ENCODE results near the gene ZDHHC21.

DNA sequence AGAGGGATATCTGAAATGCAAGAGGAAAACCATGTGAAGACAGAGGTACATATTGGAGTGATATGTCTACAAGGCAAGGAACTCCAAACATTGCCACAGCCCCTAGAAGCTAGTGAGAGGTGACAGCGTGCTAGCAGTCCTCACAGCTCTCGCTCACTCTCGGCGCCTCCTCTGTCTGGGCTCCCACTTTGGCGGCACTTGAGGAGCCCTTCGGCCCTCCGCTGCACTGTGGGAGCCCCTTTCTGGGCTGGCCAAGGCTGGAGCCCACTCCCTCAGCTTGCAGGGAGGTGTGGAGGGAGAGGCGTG lies 583.7 kb upstream of the PTPRD start:
- PRO-cap, result no peak

GRCh38 chr9:12695358-12695991 lies 2.3 kb downstream of the TYRP1 start:
- PRO-cap, result no peak

GRCh38 chr9:12698291-12698744 lies 5.1 kb downstream of the TYRP1 start:
- PRO-cap, result unidirectional peak, minus-strand start at chr9:12698403

- PRO-cap, result bidirectional peak, plus-strand start at chr9:12775851, minus-strand start at chr9:12775748
These were observed 826 bp downstream of the LURAP1L start for GRCh38 chr9:12775640-12776052.

DNA sequence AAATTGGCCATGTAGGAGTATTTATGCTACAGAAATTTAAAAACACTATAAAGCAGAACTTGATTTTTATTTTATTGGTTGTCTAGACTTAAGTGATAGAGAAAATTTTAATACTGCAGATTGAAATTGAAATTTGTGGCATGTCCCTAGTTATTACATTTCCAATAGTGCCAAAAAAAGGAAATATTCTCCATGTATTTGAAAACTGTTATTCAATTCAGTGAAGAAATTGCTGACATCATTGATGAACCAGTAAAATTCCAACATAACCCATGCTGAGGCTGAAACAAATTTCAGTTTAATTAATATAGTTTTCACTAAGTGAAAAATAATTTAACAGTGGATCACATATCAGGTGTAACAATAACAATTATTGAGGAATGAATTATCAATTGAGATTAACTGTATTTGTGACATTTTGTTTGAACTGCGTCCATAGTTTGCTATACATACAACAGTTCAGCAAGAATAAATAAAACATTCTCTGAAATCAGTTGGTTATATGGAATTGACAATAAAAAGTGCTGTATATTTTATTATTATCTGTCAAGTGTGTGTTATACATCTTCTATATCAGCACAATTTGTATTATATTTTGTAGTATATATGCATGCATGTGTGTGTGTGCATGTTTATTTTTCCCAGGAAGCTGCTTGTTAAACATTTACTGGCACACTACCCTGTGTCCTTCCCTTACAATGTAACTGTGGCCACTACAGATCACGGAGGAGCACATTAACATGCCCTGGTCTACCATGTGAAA lies 38.8 kb downstream of the LURAP1L start:
- PRO-cap, result no peak

- PRO-cap, result no peak
These were observed 208.9 kb downstream of the MPDZ start for GRCh38 chr9:13070445-13071097.

- PRO-cap, result no peak
These were observed 103.6 kb downstream of the MPDZ start for GRCh38 chr9:13175649-13176450.

- PRO-cap, result no peak
These were observed 153.5 kb upstream of the MPDZ start for GRCh38 chr9:13432945-13433392.

DNA sequence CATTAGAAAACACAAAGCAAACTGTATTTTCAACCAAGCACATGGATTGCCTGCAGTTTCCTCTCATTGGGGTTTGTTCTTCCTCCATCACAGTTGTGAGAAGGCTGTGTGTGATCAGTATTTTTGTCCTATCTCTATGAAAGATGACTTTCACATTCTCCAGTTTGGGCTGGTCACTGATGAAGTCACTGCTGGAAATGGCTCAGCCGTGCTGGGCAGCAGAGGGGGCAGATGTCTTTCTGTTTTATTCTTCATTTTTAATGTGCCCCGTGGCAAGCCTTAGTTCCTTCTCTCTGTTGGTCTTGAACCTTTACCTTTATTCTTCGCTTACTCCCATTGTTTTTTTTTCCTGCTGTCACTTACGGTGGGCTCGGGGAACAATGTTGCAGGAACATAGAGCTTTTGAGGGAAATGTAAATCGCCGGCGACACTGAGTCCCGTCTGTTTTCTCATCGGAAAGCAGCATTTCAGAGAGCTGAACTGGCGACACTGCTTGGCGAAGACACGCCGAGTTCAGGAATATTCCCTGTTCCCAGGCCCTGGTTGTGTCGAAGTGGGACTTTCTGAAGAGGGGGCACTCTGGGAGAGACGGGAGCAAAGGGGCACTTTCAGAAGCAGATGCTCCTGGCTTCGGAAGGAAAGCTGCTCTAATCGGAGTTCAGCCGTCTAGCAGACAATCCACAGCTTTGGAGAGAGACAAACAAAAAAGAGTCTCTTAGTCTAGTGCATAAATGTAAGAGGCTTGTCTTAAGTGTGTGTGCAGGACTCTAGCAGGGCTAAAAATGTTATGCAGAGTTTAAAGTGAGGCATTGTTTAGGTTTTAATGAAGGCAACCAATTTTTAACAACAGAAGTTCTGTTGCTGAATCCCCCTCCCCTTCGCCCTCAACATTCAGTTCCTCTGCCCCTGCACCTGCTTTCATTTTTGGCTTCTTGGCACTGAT lies 289.2 kb upstream of the MPDZ start:
- PRO-cap, result bidirectional peak, plus-strand start at position 205 of the sequence, minus-strand start at position 97 of the sequence

GRCh38 chr9:14031813-14032305 lies 282.1 kb downstream of the NFIB start:
- PRO-cap, result no peak

DNA sequence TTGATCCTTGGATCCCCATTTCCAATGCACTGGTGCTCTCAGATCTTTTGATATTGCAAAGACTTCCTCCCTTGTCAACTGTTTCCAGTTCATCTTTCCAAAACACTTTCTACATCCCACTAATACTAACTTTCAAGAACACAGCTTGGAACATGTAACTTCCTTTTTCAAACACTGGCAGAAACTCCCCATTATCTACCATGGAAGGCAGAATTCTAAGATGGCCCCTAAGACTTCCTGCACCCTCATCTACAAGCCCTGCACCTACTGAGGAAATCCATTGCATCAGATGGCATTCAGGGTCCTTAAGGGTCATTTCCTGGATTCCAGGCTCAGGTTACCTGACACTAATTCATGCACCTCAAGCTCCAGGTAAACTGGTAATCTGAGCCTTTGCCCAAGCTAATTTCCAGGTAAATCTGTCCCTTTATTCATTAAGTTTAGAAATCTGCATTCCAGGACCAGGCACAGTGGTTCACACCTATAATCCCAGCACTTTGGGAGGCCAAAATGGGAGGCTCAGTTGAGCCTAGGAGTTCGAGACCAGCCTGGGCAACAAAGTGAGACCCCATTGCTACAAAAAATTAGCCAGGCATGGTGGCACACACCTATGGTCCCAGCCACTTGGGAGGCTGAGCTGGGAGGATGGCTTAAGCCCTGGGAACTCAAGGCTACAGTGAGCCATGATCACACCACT lies 91.7 kb downstream of the NFIB start:
- PRO-cap, result no peak

- PRO-cap, result no peak
These were observed 57.4 kb downstream of the NFIB start for GRCh38 chr9:14256519-14256960.

DNA sequence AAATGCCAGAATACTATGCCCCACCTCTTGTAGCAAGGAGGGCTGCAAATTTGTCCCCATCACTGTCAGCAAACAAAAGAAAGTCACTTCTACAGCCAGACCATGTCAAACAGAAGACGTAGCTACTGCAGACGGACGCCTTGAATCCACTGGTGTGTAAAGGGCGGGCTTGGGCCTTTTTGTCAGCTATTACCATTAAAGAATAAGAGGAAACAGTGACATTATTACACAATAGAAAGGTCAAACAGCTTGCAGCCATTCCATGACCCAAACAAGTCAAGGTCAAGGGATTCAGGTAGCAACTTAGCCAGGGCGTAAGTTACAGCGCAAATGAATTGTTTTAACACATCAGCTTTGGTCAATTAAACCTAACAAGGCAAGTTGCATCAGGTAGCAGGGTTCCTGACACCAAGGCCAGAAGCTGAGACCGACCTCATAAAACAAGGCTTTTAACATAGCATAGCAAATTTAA lies 15.4 kb downstream of the NFIB start:
- PRO-cap, result unidirectional peak, minus-strand start at position 151 of the sequence

GRCh38 chr9:14309337-14309904 lies 4.5 kb downstream of the NFIB start:
- PRO-cap, result no peak

DNA sequence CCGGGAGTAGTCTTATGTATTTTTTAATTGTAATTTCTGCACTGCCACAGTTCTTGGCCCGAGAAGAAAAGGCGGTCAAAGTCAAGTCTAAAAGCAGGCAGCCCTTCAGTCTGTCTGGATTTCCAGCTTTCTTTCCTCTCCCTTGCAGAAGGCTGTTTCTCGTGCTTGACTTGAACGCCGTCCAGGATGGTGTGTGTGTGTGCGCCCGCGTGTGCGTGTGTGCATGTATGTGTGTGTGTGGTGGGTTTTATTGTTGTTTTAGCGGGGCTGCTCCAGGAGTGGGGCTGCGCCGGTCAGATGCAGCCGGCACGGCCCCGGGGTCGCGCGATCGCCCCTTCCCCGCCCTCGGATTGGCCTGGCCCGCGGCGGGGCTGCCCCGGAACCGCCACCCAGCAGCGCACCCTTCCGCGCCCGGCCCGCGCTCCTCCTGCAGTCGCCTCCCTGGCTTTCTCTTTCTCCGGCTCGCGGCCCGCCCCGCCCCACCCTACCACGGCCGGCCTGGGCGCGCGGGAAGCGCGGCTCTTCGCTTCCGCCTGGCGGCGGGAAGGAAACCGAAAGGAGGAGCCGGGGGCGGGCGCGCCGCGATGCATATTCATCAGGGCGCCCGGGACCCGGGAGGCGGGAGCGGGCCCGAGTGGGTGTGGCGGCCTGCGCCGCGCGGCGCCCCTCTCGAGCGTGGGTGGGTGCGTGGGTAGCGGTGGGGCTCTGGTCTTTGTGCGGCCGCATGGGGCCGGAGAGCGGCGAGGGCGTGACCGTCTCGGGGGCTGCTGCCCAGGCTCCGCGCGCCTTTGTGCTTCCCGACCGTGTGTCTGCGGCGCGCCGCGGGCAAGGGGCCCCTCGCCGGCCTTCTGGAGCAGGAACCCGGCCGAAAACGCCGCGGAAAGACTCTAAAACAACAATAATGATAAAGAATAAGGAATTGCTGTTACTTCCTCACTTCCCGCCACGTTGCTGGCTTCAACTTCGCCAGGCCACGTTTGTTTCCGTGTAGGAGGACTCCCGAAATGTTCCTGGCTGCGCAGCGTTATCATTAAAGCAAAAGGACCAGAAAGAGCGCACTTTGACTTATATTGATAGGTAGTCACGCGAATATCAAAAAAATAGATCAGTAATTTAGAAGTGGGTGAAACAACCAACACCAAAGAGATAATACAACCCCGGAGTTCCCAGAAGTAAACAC lies 8.6 kb upstream of the NFIB start:
- PRO-cap, result bidirectional peak, plus-strand start at position 275 of the sequence, minus-strand start at position 193 of the sequence; bidirectional peak, plus-strand start at position 490 of the sequence, minus-strand start at position 449 of the sequence; bidirectional peak, plus-strand start at position 555 of the sequence, minus-strand start at position 813 of the sequence; bidirectional peak, plus-strand start at position 995 of the sequence, minus-strand start at position 953 of the sequence

GRCh38 chr9:14648459-14648978 lies 44.7 kb downstream of the ZDHHC21 start:
- PRO-cap, result no peak

DNA sequence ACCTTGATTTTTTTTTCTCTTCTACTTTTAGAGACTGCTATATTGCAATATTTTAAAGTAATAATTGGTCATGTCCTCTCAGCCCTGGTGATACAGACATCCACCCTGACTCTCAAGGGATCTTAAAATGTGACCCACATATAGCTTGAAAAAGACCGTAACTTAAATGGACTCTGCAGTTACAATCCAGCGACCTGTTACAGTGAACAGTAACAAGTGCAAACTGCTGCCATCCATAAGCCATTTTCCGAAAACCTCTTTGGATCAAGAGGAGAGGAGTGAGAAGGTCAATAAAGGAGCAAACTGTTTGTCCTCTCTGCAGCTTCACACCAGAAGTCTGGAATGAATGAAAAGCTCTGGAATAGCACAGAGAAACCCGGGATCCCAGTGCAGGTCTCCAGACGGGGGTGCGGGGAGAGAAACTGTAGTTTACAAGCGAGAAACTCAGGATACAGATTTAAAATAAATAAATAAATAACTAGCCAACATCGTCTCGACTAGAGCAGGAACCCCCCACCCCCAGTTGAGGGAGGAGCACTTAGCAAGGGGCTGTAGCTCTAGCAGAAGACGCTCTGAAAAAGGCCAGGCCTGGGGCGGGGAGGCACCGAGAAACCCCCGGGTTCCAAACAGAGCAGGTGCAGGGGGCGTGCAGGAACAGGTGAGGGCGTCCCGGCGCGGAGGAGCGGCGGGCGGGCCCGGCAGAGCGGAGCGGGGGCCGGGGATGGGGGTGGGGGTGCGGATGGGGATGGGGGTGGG lies 615 bp downstream of the ZDHHC21 start:
- PRO-cap, result no peak

DNA sequence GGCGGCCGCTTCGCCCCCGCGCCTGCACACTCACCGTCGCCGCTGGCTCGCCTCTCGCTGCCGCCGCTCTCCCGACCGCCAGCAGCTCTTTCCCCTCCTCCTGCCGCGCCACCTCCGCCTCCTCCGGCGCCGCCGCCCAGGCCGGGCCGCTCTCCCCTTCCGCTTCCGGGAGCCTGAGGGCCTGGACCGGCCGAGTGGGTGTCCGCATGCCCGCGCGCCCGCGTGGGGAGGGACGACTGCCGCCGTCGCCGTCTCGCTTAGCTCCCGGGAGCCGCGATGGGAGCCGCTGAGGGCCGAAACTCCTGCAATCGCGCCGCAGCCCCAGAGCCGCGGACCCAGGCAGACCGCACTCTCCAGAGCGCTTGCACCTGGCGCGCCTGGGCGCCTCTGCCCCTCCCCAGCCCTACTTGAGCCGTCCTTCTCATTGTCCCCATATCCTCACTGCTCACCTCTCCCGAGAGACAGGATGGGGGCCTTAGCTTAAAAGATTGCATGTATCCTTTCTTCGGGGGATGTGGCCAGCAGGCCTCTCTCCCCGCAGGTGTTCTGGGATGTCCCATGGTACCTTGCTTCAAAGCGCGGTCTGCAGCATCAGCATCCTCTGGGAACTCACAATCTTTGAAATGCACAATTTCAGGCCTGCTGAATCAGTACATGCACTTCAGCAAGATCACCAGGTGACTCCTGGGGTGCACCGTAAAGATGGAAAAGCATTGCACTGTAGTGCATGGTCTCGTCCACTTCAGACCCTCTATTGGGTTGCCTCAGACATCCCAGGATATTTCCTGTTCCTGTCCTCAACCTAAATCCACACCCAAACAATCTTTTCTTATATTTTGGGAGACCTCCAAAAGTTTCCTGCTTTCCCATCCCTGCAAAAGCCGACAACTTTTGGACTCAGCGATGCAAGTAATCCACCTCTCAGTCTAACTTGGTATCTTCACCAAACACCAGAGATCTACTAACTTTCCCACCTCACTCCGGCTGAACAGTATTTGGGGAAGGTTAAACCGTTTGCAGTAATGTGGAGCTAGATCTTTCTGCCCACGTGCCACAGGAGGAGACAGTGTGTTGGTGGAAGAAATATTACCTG lies at the start of gene ZDHHC21:
ZDHHC21 (minus strand) TSS at position 238 of the 1,093 bp plus-strand sequence.
- PRO-cap, result bidirectional peak, plus-strand start at position 176 of the sequence, minus-strand start at position 153 of the sequence

GRCh38 chr9:15310318-15310908 lies 3.4 kb upstream of the TTC39B start:
- PRO-cap, result no peak

DNA sequence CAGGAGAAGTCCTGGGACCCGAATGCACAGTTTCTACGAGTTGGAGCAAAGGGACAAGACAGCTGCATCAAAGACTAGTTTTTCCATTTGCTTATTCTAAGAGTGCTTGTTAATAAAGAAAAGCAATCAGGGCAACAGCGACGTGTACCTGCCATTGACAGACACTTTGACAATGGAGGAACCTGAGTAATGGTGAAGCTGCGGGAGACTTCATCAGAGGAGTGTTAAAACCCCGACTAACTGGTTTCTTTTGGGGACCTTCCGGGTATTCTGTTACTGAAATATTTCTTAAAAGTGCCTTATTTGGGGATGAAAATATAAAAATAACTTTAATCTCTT lies 651 bp downstream of the SNAPC3 start:
- PRO-cap, result no peak